ENCODE results near the genes CFHR3 and CFHR2.

GRCh38 chr1:196655164-196655459, 3.3 kb downstream of the CFH start:
- PRO-cap: no peak

DNA sequence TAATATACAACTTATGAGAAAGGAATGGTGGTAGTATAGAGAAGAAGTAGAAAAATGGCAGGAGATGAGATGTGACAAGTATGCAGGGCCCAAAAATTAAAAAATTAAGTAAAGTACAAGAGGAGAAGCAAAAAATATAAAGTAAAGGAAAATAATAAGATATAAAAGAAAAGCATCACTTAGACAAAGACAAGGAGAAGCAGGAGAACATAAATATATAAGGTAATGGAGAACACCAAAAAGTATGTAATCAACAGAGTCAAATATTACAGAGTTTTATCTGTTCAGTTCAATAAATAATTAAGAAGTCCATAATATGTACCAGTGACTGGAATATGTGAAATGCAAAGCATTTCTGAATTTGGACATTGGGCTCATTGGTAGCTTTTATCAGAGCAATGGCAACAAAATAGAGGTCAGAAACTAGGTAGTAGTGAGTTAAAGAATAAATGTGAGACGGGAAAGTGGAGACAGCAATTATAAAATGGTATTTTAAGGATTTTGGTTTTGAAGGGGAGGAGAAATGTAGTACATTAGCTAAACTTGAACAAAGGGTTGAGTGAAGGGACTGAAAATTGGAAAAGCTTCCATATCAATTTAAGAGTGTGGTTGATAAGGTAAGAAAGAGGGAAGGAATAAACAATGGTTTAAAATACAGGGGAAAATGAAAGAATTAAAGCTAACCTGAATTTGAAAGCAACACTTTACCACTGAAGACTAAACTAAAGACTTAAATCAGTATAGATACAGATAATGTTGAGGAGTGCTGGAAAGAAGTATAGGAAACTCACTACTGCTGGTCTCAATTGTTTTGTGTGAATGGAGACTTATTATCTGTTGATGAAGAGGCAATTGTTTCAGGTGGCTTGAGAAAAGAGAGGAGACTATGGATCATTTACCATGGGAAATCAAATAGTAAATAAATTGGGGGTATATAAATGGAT, 31.4 kb downstream of the CFH start:
- PRO-cap: no peak

DNA sequence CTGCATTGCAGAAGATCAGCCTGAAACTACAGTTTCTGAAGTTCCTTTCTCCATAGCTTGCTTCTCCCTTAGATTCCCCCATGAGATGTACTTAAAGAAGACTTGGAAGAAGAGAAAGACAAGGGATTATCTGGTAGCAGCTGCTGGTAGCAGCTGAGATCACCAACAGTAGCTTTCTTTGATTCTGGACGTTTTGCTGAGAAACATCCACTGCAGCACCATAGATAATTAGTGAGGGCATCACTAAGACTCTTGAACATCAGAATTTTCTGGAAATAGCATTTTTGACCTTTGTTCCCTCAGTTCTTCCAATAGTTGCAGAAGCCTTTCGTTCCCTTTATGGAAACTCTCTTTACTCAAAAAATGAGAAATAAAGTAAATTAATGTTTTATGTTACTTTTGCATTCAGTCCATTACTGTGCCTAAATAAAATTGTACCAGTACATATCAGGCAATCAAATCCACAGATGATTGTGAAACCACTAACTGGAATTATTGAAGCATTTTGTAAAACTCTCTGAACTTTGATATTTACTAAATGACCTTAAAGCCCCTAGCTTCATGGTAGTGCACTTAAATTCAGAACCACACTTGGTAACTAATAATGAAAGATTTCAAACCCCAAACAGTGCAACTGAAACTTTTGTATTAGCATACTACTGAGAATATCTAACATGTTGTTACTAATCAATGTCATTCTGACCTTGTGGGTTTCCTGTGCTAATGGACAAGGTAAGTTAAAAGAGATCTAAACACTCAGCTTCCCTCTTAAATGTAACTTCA, at the start of gene CFHR3:
TSS of gene CFHR3 (plus strand) at position 628 of the 783 bp plus-strand sequence.
- PRO-cap: no peak

DNA sequence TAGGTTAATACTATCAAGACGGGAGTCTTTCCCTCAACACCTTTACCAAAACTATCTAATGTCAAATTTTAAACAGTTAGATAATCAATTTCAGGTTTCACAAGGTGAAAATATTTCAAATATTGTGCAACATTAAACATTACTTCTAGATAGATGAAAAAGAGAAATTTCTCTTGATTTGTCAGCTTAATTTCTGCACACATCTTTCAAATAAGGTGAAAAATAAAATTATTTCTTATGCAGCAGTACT, 3.8 kb downstream of the CFHR1 start:
- PRO-cap: no peak

GRCh38 chr1:196827895-196828296, 8.4 kb downstream of the CFHR1 start:
- PRO-cap: no peak

GRCh38 chr1:196943375-196943906, at the start of gene CFHR2:
CFHR2 (plus strand) TSS chr1:196943738.
- PRO-cap: no peak

DNA sequence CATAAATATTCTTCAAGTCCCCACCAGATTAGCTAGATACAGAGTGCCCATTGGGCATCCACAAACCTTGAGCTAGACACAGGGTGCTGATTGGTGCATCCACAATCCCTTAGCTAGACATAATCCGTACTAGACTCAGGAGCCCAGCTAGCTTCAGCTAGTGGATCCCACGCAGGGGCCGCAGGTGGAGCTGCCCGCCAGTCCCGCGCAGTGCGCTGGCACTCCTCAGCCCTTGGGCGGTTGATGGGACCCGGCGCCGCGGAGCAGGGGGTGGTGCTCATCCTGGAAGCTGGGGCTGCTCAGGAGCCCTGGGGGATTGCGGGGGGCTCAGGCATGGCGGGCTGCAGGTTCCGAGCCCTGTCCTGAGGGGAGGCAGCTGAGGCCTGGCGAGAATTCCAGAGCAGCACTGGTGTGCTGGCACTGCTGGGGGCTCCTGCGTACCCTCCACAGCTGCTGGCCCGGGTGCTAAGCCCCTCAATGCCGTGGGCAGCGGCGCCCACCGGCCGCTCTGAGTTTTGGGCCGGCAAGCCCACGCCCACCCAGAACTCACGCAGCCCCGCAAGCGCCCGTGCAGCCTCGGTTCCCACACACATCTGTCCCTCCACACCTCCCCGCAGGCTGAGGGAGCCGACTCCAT, 87.2 kb downstream of the CRB1 start:
- PRO-cap: no peak

- PRO-cap: no peak
These were observed 214.0 kb downstream of the DENND1B start for GRCh38 chr1:197560815-197562077.

- PRO-cap: no peak
These were observed 18.2 kb upstream of the C1orf53 start for GRCh38 chr1:197884270-197884673.

DNA sequence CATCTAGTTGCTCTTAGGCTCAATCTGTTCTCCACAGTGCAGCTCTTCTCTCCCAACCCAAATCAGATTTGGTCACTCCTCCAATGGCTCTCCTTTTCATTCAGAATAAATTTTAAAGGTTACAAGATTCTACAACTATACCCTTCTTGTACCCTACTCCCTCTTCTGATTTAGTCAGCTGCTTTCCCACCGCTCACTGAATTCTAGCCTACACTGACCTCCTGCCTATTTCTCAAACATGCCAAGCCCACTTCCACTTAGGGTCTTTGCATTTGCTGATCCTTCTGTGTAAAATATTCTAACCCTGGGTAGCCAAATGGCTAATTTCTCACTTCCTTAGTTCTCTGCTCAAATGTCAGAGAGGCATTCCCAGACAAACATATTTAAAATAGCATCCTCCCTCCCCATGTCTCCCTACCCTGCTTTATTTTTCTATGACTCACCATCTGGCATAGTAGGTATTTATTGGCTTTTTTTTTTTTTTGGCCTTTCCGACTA, 1.8 kb upstream of the NEK7 start:
- PRO-cap: no peak

DNA sequence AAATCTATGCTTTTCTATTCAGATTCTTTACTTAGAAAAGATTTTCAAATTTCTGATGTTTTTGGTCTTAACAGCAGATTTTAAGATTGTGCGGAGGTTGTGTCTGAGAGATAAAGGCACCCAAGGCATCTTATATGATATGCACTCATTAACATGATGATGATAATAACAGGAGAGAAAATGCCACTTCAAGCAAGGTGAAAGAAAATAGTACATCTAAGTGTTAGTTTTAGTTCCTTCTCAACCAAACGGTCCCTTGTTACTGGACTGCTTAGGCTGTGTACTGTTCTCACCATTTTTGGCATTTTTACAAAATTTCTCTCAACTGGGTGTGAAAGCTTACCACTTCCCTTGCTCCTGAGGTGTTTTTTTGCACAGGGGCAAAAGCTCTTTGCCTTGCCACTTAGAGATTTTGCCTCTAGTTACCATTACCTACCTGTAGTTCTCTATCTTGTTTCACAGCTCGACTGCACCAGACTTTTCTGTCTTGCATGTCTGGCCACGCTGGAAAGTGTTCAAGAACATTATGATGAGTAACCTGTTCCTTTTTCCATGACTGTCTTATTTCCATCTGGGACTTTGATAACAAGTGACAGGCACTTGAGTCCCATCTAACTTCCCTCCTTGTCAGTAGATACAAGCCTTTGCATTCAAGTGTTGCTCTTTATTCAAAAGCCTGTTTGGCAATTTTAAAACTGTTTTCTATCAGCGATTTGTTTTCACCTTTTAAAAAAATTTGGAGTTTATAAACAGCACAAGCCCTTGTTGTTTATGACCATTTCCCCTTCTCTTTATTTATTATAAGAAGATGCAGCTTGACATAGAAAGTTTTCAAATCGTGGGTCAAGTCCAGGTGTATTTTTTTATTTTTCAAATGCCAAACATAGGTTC, 10.7 kb downstream of the NEK7 start:
- PRO-cap: no peak

GRCh38 chr1:198222653-198223446, 66.1 kb downstream of the NEK7 start:
- PRO-cap: no peak

- PRO-cap: no peak
These were observed 164.3 kb downstream of the NEK7 start for GRCh38 chr1:198321153-198321463.

DNA sequence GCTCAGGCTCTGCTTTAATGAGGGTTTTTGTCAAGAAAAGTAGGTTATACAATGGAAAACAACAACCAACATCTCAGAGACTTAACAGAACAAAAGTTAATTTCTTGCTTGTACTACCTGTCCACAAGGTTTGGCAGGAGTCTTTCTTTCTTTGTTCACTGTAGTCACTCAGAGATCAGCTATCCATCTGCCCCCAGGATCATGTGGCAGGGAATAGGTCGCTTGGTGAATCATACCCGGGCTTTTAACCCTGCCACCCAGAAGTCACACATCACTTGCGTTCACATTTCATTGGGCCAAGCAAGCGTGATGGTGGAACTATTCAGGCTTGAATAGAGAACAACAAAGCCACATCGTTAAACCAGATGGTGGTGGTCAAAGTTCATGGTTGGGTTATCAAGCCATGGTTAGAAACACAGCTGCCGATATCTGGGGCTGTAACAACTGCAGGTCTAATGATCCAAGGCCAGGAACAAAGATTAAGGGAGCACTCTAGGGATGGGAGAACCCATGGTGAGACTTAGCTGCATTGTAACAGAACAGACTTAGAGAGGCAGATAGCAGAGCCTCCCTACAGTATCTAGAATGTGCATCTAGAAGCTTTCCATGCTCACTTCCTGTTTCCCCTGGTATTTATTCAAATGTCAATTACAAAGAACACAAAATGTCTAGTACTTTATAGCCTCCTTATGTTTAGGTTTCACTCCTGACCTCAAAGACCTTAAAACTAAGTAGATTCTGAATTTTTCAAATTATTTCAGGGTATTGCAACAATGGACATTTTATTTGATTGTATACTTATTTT, 40.0 kb upstream of the PTPRC start:
- PRO-cap: no peak

DNA sequence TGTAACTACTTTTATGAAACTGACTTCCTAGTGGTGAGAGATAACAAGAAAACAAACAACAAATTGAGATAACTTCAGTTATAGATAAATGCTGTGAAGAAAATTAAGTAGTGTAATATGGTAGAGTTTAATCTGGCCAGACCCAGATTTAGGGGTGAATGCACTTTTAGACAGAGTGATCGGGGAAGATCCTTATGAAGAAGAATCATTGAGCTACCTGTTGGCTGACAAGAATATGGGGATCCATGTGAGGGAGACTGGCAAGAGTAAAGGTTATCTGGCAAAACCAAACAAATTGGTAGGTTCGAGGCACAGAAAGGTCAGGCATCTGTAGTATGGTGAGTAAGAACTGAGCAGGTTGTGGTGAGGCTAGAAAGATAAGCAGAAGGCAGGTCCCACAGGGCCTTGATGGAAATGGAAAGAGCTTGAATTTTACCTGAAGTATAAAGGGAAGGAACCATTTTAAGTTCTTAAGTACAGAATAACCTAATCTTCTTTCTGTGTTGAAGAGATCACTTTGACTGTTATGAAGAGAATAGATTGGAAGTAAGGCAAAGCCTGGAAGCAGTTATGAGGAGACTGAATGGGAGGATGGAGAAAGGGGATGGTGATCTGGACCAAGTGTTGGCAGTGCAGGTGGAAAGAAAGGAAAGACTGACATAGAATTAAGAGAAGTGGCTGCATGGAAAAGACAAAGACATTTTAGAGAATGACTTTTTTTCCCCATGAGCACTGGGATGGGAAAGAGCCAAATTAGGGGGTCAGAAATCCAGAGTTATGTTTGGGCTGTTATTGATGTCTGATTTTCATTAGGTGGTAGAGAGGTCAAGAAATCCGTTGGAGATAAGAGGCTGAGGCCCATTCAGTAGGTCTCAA, 11.2 kb downstream of the PTPRC start:
- PRO-cap: no peak

GRCh38 chr1:198699385-198699806, 60.6 kb downstream of the PTPRC start:
- PRO-cap: no peak

GRCh38 chr1:198752289-198752806, 113.5 kb downstream of the PTPRC start:
- PRO-cap: no peak

GRCh38 chr1:198935139-198935903, 296.5 kb downstream of the PTPRC start:
- PRO-cap: no peak

GRCh38 chr1:199456608-199456962, 570.9 kb upstream of the NR5A2 start:
- PRO-cap: no peak

DNA sequence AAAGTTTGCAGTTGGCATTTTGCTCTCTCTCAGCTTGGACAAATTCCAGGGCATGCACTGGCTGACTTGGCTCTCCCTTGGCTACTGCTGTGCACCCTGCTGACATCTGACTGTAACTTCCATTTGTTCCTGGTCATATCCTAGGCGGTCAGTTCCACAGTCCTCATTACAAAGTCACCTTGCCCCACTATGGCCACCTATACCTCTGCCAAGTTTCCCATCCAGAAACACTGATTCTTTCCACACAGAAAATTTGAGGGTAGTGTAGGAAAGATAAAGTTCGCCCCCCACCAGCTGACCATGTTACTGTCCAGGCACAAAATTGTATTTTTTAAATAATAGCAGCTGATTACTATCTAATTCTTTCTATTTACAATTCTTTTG, 380.6 kb upstream of the NR5A2 start:
- PRO-cap: no peak

All from progenitor cell of endocrine pancreas (in vitro differentiated cells).